ENCODE results near the gene SLC19A1.

- RRBS, result no CpG with 5 or more reads among the region's 12 CpGs
These were observed 29.5 kb downstream of the SLX9 start for GRCh38 chr21:44969314-44969751.

DNA sequence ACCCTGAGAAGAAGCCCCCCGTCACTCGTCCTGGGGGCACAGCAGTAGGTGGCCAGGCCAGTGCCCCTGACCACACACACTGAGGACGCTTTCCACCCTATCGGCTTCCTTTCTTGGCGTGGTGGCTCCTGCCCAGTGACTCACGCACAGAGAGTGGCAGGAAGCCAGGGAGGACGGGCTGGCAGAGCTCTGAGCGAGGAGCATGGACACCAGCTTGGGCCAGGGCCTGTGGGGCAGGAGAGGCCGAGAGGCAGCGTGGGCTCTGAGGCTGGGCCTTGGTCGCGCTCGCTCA lies 61.1 kb downstream of the SLX9 start:
- RRBS, result no CpG with 5 or more reads among the region's 13 CpGs

GRCh38 chr21:45033082-45033847 lies 41.1 kb upstream of the ADARB1 start:
- RRBS, result 35% methylated on average over 8 of the region's 33 CpGs

- RRBS, result no CpG with 5 or more reads among the region's 16 CpGs
These were observed 18.5 kb upstream of the ADARB1 start for GRCh38 chr21:45055816-45056279.

DNA sequence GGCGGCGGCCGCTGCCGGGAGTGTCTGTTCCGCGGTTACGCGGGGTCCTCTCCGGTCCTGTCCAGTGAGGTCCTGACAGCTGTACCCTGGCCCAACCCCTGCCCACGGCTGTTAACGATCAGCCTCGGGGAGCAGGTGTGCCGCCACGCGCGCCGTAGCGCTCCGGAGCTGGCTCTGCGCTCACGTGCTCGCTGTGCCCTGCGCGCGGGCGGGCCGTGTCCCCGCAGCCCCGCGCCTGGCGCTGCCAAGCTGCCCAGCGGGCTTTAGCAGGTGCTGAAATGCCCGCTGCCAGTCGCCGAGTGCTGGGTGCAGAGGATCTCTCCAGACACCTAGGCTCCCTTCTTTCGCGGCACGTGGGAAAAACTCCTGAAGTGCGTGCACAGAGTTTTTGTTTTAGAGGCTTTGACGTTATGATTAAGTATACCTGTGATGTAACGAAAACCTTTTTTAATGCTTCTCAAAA lies 26.7 kb downstream of the ADARB1 start:
- RRBS, result 99% methylated on average over 16 of the region's 41 CpGs

- RRBS, result no CpG with 5 or more reads among the region's 5 CpGs
These were observed 37.9 kb downstream of the POFUT2 start for GRCh38 chr21:45249745-45250163.

DNA sequence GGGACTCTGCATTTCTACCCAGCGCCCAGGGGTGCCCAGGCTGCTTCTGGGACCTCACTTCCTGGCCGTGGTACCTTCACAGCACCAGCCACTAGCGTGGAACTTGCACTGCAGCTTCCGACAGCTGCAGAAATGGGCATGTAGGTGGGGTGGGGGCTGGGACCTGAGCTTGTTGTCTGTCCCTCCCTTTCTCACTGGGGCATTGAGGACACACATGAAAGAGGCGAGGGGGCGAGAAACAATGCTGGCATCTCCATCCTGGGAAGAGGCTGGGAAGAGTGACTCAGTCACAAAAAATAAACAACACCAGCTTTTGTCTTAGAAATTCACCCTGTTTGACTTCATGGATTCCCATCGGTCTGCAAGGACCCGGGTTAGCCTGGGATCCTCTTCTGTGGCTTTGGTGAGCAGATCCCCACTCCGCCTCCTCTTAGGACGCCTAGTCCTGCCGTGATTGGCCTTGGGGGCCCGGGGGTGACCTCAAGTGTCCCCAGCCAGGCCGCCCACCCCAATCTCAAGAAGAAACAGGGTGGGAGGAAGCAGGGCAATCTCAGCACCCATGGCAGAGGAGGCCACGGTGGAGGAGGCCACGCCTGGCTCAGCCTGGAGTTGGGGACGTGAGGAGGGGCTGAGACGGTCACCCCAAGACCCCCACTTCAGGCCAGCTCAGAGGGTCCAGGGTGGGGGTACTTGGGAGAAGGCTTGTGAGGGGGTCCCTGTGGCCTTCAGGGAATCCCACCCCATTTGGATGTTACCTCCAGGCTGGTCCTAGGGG lies 29.9 kb upstream of the POFUT2 start:
- RRBS, result 65% methylated on average over 4 of the region's 17 CpGs

DNA sequence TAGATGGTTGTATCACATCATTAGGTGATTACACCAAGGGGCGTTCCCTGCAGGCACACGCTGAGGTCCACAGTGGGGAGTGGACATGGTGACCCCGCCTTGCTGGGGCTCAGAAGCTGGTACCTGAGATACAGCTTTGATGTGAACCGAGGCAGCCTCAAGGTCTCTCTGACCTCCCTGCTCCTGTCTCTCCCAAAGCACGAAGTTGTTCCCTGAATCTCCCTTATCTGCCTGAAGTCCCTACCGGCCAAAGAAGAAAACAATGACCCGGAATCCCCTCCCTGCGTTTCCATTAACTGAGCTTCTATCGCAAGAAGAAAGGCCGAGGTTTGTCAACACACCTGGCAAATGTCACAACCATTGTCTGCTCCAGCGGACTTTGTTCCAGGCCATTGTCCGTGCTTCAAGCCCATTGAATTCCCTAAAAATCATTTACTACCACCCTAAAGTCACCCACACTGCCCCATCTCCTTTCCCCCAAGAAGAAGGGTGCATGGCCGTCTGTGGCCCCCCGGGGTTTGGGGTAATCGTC lies 48.3 kb upstream of the COL18A1 start:
- RRBS, result no CpG with 5 or more reads among the region's 15 CpGs

GRCh38 chr21:45421419-45422154 lies 16.6 kb downstream of the COL18A1 start:
- RRBS, result no CpG with 5 or more reads among the region's 19 CpGs

DNA sequence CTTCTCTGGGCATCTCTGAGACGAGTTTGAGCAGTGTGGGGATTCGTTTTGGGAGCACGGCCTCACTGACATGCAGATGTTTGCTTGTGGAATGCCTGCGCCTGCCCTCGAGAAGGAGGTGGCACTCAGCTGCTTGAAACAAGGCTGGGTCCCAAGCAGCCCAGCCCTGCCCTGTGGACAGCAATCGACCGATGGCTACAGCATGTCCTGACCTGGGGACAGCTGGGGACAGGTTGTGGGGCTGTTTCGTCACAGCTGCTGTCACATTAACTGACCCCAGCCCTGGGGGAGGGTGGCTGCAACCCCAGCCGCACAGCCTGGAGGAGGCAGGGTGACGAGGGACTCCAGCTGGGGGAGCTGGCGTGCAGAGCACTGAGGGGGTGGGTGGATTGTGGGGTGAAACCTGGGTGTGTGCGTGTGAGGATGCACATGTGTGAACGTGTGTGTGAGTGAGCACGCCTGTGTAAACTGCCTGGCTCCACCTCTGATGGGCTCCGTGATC lies 49.2 kb downstream of the COL18A1 start:
- RRBS, result no CpG with 5 or more reads among the region's 15 CpGs

DNA sequence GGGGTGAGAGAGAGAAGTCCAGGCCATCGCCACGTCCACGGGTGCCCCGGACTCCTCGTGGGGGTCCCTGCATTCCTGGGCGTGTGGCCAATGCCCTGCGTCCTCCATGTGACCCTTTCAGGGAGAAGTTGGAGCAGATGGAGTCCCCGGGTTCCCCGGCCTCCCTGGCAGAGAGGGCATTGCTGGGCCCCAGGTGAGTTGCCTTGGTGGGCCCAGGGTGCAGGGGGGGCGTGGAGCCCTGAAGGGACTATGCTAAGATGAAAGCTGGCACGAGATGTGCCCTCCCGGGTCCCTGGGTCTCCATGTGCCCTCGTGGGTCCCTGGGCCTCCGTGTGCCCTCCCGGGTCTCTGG lies 52.1 kb downstream of the SLC19A1 start:
- RRBS, result 25% methylated on average over 4 of the region's 15 CpGs

- RRBS, result 4% methylated on average over 23 of the region's 62 CpGs
These were observed 616 bp downstream of the SLC19A1 start for GRCh38 chr21:45541400-45542247.

DNA sequence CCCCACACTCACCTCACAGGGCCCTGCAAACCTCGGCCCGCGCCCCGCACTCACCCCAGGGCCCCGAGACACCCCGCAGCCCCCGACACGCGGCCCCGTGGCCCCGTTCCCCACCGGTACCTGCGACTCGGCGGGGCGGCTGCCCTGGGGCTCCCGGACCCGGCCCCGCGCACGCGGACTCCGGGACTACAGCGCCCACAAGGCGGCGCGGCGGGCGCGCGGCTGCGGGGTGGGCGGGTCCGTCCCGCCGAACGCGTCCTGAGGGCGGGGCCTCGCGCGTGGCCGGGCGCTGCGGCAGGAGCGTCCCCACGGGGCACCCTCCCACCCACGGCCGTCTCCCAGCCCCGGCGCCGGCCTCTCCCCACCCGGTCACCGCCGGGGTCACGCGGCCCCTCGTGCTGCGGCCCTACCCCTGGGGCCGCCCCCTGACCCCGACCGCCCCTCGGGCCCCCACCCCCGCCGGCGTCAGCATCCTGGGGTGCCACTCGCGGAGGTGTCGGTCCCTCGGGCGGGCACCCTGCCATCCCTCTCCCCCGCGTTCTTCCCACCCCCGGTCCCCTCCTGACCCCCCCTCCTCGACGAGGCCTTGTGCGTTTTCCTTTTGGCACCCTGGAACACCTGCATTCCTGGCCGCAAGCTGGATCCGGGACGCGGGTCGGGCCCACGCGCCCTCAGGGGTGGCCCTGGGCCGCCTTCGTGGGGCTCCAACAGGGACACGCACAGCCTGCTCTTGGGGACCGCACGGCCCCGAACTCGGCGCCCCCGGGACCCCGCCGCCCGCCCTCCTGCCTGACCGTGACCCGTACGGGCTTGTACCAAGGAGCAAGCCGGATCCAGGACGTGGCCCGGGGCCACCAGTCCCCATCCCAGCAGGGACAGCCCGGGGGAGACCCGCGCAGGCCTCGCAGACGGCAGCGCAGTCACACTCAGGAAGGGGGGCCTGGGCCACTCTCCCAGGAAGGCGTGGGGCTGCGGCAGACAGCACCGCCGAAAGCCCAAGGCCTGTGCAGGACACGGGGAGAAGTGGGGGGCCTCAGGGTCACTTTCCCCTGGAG lies at the start of gene SLC19A1:
Gene SLC19A1, minus strand, starts transcription at position 193 of the 1,055 bp plus-strand sequence.
- RRBS, result 12% methylated on average over 66 of the region's 113 CpGs

GRCh38 chr21:45592135-45592800 lies 50.0 kb upstream of the SLC19A1 start:
- RRBS, result no CpG with 5 or more reads among the region's 7 CpGs

GRCh38 chr21:45973542-45974680 lies 7.7 kb upstream of the COL6A1 start:
- RRBS, result 3% methylated on average over 25 of the region's 82 CpGs

GRCh38 chr21:45977815-45978086 lies 3.8 kb upstream of the COL6A1 start:
- RRBS, result no CpG with 5 or more reads among the region's 2 CpGs

- RRBS, result 98% methylated on average over 10 of the region's 72 CpGs
These were observed 51.8 kb downstream of the COL6A1 start for GRCh38 chr21:46033053-46034096.

DNA sequence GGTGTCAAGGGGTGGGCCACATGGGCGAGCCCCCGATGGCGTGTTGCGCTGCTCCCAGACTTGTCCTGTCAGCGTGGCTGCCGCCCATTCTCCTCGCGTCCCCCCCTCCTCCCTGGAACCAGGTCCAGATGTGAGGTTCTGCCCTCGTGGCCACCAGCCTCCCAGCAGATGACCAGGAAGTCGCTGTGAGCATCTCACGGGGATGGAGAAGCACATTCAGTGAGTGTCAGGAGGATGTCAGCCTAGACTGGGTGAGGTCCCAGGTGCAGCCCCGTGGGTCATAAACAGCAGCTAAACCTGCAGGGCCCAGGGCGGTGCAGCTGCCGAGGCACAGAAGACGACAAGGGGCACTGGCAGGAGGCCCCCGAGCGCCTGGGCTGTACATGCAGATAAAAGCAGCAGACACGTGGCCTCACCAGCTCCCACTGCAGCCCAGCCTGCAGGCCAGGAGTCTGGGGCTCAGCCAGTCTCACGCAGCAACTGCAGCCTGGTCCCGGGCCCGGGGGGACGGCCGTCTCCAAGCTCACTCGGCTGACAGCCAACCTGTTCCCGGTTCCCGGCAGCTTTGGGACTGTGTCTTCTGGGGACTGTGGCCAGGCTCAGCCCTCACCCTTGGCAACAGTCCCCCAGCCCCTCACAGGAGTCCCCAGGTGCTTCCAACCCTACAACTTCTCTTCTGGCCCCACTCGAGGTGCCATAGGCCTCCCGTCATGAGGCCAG lies 17.5 kb upstream of the COL6A2 start:
- RRBS, result 79% methylated on average over 5 of the region's 28 CpGs

DNA sequence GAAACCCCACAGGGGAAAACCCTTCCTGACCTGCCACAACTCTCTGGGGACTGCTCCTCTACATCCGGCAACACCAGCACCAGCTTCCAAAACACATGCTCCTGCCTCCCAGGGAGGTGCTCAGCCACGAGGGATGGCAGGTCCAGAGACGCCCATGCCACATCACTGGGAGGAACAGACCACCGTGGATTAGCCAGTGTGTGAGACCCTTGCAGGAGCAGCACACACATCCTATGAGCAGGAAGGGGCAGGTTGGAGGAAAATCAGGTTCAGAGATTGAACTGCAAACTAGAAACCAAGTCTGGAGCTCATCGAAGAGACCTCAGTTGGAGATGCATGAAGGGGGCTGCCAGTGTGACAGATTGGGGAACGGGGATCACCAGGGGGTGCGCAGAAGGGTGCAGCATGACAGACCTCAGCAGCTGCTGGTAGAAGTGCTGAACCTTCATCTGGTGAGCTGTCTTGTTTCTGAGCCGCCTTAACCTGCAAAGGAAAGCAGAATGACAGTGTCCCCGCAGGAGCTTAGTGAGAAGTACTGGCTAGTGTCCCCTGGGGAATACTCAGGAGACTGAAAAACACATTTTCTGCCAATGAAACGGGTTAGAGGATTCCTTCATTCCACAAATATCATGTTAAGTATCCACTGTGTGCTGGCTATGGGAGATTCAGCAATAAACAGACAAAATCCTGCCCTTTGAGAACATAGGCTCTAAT lies 25.9 kb upstream of the LSS start:
- RRBS, result 100% methylated on average over 1 of the region's 10 CpGs

DNA sequence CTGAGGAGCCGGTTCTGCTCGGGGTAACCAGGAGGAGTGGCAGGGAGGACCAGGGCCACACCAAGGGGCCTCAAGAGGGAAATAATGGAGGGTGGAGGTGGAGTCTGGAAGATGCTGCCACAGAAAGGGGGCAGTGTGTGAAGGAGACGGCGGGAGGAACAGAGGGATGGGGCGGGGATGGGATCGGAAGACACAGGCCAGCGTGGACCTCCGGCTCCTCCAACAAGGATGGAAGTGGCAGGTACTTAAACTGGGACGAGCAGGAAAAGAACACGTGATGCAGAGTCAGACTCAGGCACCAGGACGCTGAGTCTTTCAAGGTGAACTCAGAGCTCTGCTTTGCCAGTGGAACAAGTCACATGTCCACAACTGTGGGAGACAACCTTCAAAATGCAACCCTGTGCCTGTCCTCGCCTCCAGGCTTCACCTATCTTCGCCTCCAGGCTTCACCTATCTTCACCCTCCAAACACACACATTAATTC lies 27.7 kb upstream of the LSS start:
- RRBS, result no CpG with 5 or more reads among the region's 13 CpGs